SJCRH30 (cell line): ENCODE measurements around a stretch of chr6.

- RAMPAGE, long total RNA: no peak
Measured at GRCh38 chr6:144181416-144182246, 31.3 kb downstream of the STX11 start.

DNA sequence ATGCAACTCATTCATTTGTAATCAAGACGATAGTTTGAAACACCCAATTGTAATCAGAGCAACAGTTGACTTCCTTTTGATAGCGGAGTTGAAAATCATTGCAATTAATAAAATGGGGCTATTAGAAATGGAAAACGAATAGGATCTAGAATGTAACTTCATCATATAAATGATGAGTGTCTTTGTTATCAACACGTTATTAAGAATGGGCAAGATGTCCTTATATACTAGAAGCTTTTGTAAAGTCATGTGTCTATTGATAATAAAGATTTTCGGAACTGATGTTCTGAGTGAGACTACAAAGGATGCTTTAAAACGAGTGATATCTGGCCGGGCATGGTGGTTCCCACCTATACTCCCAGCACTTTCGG lies 41.3 kb downstream of the STX11 start:
- RAMPAGE, long total RNA: no peak

DNA sequence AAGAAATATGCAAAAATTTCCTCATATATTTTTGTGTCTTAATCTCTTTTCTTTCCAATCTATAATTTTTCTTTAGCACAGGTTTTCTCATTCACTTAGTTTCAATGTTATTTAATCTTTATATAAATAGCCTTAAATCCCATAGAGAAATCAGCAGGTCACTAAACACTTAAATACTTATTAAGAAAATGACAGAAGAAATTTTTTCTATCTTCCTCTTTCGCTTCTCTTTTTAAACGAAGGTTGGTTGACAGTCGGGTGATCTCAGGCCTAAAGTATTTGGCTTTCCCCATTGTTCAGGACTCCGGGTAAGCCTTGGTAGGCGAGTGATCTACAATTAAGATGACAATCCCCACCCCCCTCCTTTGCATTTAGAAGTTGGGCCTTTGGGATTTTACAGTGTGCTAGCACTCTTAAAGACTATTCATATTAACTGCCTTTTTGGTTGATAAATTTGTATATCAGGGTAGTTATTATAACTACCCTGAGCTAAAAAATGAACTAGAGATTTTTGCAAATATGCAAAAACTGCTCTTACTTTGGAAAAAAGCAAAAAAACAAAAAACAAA lies 19.7 kb upstream of the UTRN start:
- RAMPAGE, long total RNA: no peak

- RAMPAGE, long total RNA: no peak
Measured at GRCh38 chr6:144301841-144302040, 16.6 kb downstream of the UTRN start.

GRCh38 chr6:144460317-144461196 lies 175.4 kb downstream of the UTRN start:
- RAMPAGE, long total RNA: no peak

DNA sequence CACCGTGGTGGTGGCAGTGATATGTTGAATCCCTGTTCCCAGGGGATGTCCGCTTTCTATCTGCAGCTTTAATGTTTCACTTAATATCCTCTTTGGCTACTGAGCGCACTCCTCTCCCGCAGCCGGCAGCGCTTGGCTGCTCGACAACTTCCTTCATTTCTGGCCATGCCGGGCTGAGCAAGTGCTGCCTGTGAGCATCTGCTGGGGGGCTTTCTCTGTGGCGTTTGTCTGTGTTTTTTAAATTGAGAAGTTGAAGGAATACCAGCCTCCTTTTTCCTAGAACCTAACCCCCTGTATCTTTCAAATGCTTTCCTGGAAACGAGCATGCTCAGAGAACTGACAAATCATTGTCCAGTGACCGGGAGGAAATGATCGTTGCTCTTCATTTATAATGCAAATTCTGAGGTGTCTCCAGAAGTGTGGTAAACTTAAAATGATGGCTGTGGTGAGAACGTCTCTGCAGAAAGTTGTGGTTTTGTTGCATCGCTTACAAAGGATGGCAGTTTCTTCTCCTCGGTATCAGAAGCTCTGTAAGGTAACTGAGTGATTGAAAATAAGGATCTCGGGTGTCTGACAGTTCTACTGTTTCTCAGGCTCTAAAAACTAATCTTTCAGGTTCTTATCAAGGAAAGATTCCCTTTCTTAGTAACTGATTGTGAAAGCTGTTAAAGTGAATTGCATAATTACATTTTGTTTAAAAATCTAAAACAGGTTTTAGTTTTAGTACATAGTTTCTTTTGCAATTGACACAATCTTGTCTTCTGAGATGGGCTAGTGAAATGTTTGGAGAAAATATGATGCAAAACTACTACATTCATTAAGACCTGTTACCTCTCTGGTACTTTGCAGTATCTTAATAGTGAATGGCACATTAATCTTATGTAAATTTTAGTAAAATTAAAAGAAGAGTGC lies 298.2 kb downstream of the UTRN start:
- RAMPAGE, long total RNA: no peak

DNA sequence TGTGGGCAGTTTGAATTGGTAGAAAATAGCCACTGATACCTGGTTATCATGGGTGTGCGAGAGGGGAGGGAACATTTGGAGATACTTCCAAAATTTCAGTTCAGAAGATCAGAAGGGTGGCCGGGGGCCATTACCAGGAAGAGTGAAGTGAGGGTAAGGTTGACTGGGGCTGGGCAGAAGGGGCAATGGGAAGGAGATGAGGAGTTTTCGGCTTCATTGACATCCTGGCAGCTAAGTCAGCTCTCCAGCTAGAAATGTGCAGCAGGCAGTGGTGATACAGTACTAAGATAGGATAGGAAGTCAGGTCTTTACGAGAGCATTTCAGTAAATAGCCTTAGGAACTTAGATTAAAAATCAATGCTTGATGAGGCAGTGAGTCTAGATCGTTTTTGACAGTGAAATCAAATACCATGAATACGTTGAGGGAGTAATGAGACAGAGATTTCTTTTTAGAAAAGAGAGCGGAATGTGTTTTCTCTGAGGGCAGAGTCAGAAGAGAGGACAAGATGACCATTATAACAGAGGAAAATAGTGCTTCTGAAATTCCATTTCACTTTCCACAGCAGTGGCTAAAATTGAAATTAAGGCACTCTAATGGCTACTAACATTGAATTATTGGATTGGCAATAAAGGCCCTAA lies 339.5 kb downstream of the UTRN start:
- RAMPAGE, long total RNA: no peak

DNA sequence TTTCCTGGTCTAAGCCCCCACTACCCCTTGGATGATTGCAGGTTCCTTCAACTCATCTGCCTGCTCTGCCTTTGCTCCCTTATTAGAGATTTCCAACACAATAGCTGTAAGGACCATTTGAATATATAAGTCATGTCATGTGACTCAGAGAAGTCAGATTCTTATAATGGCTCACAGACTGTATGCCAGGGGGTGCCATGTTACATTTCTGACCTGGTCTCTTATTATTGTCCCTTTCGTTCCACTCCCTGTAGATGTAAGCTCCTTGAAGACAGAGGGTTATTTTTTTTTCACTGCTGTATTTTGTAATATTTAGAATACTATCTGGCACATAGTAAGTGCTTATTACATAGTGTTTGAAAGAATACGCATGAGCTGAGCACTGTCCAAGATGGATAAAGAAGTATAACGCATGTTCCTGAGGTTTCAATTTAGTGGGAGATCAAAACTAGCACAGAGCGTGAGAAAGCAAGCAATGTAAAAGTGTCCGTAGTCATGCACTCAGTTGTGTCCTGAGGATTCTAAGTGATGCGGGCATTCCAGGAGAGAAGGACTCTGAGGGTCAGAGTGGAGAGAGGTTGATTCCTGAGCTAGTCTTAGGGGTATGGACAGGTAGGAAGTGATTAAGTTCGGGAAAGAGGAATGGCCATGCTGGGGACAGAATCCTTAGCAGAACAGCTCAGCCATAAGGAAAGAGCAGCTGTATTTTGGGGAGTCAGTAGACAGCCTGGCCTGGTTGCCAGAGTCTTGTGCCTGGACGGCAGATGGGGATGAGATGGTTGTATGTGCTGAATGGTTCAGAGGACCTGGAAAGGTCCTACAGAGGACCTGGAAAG lies 449.8 kb downstream of the UTRN start:
- RAMPAGE, long total RNA: no peak

- RAMPAGE, long total RNA: no peak
Measured at GRCh38 chr6:144809087-144809625, 524.0 kb downstream of the UTRN start.

DNA sequence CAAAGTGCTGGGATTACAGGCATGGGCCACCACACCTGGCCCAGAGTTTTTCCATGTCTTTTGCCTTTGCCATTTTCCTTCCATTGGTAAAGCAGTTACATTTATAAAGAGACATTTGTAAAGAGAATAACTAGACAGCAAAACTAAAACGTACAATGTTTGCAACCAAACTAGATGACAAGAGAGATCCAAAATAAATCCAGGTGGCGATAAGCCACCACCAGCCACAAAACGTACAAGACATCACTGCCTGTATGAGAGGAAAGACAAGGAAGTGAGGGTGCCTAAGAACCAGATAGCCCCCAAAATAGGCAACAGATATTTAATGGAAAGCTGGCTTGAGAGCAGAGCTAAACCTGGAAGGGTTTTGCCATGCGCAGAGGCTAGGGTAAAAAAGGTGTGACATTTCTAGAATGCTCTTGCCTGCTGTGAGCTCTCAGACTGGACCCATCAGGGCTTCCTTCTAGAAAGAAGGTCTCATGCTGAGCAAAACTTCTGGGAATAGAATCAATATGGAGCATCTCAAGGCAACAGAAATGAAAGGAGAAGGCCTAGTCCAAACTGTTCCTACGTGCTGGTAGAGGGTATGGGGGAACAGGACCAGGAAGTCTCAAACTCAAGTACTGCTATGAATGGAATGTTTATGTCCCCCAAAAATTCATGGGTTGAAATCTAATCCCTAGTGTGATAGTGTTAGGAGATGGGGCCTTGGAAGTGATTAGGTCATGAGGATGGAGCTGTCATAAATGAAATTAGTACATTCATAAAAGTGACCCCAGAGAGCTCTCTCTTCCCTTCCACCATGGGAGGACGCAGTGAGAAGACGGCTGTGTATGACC lies 528.5 kb downstream of the UTRN start:
- RAMPAGE, long total RNA: no peak

- RAMPAGE, long total RNA: no peak
Measured at GRCh38 chr6:145096871-145097467, 638.4 kb downstream of the EPM2A start.

GRCh38 chr6:146544168-146544866 lies 684 bp downstream of the RAB32 start:
- RAMPAGE, long total RNA: no peak

GRCh38 chr6:146770916-146771605 lies 172.3 kb downstream of the ADGB start:
- RAMPAGE, long total RNA: no peak

DNA sequence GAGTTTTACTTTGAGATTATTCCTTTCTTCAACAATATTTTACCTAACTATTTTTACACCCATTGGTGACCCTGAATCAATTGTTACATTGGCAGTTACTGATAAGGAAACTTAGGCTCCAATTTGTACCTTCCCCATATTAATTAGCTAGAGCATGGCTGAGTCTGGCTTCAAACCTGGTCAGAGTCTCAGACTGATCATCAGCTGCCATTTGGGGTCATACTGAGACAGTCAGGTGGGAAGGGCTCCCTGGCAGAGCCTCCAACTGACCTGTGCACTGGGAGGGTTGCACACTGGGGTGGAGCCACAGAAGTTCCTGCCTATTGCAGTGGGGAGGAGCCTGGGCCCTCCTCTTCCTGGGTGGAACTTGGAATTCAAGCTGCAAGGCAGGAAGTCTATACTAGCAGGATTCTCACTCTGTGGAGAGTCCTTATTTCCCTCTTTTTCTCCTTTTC lies 285.0 kb downstream of the ADGB start:
- RAMPAGE, long total RNA: no peak

- RAMPAGE, long total RNA: no peak
Measured at GRCh38 chr6:146886573-146887299, 288.0 kb downstream of the ADGB start.

DNA sequence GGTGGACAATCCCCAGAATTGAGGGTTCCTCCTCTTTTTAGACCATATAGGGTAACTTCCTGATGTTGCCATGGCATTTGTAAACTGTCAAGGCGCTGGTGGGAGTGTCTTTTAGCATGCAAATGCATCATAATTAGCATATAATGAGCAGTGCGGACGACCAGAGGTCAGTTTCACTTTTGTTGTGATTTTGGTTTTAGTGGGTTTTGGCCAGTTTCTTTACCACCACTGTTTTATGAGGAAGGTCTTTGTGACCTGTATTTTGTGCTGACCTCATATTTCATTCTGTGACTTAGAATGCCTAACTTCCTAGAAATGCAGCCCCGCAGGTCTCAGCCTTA lies 288.5 kb downstream of the ADGB start:
- RAMPAGE, long total RNA: no peak

DNA sequence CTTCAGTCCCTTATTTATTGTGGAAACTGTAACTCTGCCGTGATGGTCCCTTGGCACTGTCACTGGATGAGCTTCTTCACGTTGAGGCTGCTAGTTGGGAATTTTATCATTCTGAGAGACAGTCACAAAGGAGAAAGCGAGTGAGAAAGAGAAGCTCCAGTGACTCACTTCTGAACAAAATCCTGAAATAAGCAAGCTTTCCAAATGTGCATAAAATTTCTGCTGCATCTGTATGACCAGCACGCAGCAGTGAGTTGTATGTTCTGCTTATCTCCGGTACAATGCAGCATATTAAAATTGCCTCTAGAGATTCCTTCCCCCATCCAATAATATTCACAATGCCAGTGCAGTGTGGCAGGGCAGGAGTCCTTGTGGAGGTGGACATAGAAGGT lies 290.5 kb downstream of the ADGB start:
- RAMPAGE, long total RNA: no peak

DNA sequence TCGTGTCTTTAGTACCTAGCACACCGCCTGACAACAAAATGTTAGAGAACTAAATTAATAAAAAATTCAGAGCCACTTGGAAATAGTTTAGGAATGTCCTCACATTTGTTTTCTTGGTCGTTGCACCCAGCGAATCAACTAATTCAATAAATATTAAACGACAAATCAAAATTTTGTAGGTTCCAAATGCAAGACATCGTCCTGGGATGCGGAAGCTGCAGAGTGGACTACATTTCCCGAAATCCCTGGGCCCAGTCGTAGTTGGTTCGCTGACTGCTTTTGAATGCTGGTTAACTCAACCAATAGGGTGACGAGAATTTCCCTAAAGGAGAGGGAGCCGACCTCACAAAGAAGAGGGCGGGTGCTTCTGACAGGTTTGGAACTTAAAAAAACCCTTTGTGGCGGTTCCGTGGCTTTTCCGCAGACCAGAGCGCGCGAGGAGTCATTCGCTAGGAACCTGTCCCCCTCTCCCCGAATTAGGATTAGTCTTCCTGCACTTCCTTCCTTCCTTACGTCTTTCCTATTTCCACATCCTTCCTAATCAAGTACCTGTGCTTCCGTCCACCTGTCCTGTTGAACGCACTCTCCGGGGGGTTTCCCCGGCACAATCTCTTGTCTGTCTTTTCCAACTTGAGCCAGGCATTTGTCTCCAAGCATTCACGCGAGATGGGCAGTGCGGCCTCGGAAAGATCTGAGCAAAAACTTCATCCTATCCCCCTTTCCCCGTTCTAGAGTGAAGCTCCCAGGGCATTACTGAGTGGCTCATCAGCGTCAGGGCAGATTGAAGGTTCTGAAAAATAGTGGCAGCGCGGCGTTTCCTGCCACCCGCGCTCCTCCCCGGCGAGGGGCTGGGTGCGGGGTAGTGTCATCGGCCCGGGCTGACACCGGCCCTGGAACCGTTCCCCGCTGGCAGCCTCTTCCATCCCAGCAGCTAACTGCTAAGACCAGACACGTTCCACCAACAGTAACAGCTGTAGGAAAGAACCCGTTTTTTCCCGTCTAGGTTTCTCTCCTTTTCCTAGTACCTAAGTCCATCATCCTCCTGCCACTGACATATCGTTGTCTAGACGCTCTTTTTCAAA lies 1.6 kb upstream of the STXBP5 start:
- RAMPAGE, long total RNA: no peak

- RAMPAGE, long total RNA: no peak
Measured at GRCh38 chr6:147297246-147298418, 93.4 kb downstream of the STXBP5 start.

GRCh38 chr6:147315172-147315843 lies 111.1 kb downstream of the STXBP5 start:
- RAMPAGE, long total RNA: no peak